ENCODE measurements around a stretch of chr22.

GRCh38 chr22:46774355-46775217 lies 12.1 kb downstream of the TBC1D22A start:
- PRO-cap, 3 experiments: peak in 1 of 3 experiments; most common plus-strand start chr22:46774521 (in 1)
- RAMPAGE, long total RNA, 2 experiments: no peak in any of the 2 experiments
- RRBS: no CpG with 5 or more reads among the region's 29 CpGs

DNA sequence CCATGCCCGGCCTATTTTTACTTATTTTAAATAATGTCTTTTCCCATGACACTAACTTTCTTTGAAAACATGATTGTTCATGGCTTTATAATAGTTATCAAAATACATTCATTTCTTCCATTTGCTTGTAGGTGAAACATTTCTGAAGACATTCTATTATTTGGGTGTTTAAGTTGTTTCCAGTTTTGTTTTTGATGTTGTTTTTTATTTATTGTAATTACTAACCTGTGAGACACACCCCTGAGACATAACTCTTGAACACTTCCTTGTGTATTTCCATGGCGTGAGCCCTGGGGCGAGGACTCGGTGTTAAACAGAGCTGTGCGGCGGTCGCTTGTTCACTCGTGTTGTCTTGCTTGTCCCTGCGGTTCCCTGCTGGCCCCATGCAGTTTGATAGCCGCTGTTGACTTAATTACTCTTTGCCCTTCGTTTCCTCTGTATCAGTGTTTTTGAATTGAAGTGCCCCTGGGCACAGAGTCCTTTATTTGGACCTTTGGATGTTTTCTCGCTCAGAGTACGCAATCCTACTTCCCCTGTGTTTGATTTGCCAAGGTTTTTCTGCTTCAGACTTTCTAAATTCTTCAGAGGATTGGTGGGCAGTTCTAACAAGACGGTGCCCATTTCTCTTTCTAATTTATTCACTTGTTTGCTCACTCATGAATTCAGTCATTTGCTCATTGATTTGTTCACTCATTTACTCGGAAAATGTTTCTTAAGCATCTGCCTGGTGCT lies 52.7 kb downstream of the TBC1D22A start:
- PRO-cap, 3 experiments: no peak in any of the 3 experiments
- RAMPAGE, long total RNA, 2 experiments: no peak in any of the 2 experiments
- RRBS: no CpG with 5 or more reads among the region's 15 CpGs

- PRO-cap, 3 experiments: no peak in any of the 3 experiments
- RAMPAGE, long total RNA, 2 experiments: no peak in any of the 2 experiments
- RRBS: no CpG with 5 or more reads among the region's 6 CpGs
Measured at GRCh38 chr22:47038459-47038740, 275.9 kb downstream of the TBC1D22A start.

- PRO-cap, 3 experiments: no peak in any of the 3 experiments
- RAMPAGE, long total RNA, 2 experiments: no peak in any of the 2 experiments
- RRBS: no CpG with 5 or more reads among the region's 17 CpGs
Measured at GRCh38 chr22:47116355-47117022, 354.0 kb downstream of the TBC1D22A start.

- PRO-cap, 3 experiments: no peak in any of the 3 experiments
- RAMPAGE, long total RNA, 2 experiments: no peak in any of the 2 experiments
- RRBS: 96% methylated on average over 7 of the region's 17 CpGs
Measured at GRCh38 chr22:47129862-47130529, 367.5 kb downstream of the TBC1D22A start.

GRCh38 chr22:47198892-47199794 lies 436.7 kb downstream of the TBC1D22A start:
- PRO-cap, 3 experiments: no peak in any of the 3 experiments
- RAMPAGE, long total RNA, 2 experiments: no peak in any of the 2 experiments
- RRBS: 95% methylated on average over 9 of the region's 43 CpGs

DNA sequence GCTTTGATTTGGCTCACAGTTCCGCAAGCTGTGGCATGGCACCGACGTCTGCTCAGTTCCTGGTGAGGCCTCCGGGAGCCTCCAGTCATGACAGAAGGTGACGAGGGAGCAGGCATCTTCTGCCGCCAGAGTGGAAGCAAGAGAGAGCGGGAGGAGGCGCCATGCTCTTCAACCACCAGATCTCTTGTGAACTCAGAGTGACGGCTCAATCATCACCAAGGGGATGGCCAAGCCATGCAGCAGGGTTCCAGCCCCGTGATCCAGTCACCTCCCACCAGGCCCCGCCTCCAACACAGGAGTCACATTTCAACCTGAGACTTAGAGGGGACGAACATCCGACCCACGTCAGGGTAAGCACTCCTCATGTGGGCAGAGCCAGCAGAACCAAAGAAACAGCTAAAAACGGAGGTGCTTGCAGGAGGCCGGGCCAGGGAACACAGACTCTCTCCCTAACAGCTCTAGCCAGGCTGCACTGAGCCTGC lies 132.2 kb upstream of the TAFA5 start:
- PRO-cap, 3 experiments: no peak in any of the 3 experiments
- RAMPAGE, long total RNA, 2 experiments: no peak in any of the 2 experiments
- RRBS: no CpG with 5 or more reads among the region's 16 CpGs

- PRO-cap, 3 experiments: no peak in any of the 3 experiments
- RAMPAGE, long total RNA, 2 experiments: no peak in any of the 2 experiments
- RRBS: 57% methylated on average over 1 of the region's 22 CpGs
Measured at GRCh38 chr22:48396629-48397240, 92.6 kb upstream of the TAFA5 start.

- PRO-cap, 3 experiments: no peak in any of the 3 experiments
- RAMPAGE, long total RNA, 2 experiments: no peak in any of the 2 experiments
- RRBS: 2% methylated on average over 45 of the region's 68 CpGs
Measured at GRCh38 chr22:48489912-48490563, 685 bp downstream of the TAFA5 start.

GRCh38 chr22:48576444-48577344 lies 87.3 kb downstream of the TAFA5 start:
- PRO-cap, 3 experiments: no peak in any of the 3 experiments
- RAMPAGE, long total RNA, 2 experiments: no peak in any of the 2 experiments
- RRBS: 2% methylated on average over 56 of the region's 98 CpGs

DNA sequence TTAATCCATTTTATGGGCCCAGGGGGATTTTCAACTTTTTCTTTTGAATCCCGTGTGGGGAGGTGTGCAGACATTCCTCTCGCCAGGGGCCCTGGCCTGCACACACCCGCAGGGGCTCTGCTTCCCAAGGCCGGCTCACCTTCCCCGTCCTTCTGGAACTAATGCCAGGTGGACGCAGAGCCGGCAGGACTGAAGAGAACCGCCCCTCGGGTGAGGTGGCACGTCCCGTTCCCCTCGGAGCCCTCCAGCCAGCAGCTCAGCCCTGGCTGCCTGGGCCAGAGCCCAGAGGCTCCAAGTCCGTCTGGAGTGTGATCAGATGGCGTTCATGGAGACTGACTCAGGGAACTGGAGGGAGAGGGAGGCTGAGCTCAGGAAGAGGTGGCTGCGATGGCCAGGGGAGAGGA lies 229.7 kb downstream of the TAFA5 start:
- PRO-cap, 3 experiments: no peak in any of the 3 experiments
- RAMPAGE, long total RNA, 2 experiments: no peak in any of the 2 experiments
- RRBS: 80% methylated on average over 2 of the region's 15 CpGs

DNA sequence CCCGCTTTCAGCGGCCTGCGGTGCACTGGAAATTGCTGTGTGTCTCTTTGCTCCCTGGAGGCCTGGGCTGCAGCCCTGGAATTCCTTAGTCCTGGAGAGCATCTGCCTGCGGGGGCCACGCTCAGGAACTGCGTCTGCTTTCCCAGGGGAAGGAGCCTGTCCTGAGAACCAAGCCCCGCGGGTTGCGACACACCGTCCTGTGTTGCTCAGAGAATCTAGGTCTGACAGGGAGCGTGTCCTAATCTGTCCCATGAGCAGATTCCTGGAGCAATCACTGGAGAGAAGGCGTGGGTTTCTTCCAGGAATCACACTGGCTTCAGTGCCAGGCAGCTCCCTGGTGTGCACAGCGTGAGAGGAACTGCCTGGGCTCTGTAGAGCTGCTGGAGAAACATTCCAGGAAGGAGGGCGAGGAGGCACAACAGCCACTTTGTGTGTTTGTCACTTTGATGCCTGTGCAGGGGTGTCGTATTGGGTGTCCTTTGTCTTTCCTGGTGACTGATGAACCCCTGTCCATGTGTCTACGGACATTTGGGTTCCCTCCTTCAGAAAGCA lies 630.3 kb downstream of the TAFA5 start:
- PRO-cap, 3 experiments: no peak in any of the 3 experiments
- RAMPAGE, long total RNA, 2 experiments: no peak in any of the 2 experiments
- RRBS: no CpG with 5 or more reads among the region's 16 CpGs

DNA sequence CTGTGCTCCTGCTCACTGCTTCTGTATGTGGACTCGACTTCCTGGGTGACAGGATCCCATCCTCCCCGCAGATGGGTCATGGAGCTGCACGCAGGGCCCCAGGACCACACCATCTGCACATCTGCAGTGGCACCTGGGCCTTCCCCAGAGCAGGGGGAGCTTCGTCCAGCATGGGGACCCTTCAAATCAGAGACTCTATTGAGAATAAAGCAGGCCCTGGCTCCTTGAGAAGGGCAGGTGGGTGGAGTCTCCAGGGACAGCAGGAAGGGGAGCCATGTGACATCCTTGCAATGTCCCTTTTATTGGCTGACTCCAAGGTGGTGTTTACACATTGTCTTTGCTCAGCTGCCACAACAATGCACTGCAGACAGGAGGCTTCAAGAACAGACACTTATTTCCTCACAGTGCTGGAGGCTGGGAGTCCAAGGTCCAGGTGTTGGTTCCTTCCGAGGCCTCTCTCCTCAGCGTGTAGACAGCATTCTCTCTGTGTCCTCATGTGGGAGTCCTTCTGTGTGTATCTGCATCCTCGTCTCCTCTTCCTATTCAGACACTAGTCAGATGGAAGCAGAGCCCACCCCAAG lies 591.8 kb downstream of the BRD1 start:
- PRO-cap, 3 experiments: no peak in any of the 3 experiments
- RAMPAGE, long total RNA, 2 experiments: no peak in any of the 2 experiments
- RRBS: no CpG with 5 or more reads among the region's 7 CpGs

- PRO-cap, 3 experiments: no peak in any of the 3 experiments
- RAMPAGE, long total RNA, 2 experiments: start-site peak on the minus strand in 2 of 2 experiments, at chr22:49562636-49563485 at its widest, 23 to 25 reads per replicate
- RRBS: no CpG with 5 or more reads among the region's 6 CpGs
Measured at GRCh38 chr22:49562825-49563403, 264.8 kb downstream of the BRD1 start.

DNA sequence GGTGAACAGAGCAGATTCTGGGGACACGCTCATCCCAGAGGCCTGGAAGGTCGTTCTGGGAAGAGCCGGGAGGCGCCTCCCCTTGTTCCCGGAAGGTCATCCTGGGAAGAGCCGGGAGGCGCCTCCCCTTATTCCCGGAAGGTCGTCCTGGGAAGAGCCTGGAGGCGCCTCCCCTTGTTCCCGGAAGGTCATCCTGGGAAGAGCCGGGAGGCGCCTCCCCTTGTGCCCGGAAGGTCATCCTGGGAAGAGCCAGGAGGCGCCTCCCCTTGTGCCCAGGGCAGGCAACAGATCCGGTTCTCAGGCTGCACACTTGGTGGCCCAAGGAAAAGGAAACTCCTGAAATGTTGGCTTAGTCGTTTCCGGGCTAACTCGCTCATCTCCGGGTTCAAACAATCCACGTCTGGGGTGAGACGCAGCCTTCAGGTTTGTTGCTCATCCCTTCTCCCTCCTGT lies 252.3 kb downstream of the BRD1 start:
- PRO-cap, 3 experiments: no peak in any of the 3 experiments
- RAMPAGE, long total RNA, 2 experiments: no peak in any of the 2 experiments
- RRBS: 85% methylated on average over 9 of the region's 22 CpGs

- PRO-cap, 3 experiments: no peak in any of the 3 experiments
- RAMPAGE, long total RNA, 2 experiments: no peak in any of the 2 experiments
- RRBS: no CpG with 5 or more reads among the region's 12 CpGs
Measured at GRCh38 chr22:49658349-49658805, 169.3 kb downstream of the BRD1 start.

- PRO-cap, 3 experiments: no peak in any of the 3 experiments
- RAMPAGE, long total RNA, 2 experiments: no peak in any of the 2 experiments
- RRBS: no CpG with 5 or more reads among the region's 15 CpGs
Measured at GRCh38 chr22:49725725-49726088, 102.0 kb downstream of the BRD1 start.

DNA sequence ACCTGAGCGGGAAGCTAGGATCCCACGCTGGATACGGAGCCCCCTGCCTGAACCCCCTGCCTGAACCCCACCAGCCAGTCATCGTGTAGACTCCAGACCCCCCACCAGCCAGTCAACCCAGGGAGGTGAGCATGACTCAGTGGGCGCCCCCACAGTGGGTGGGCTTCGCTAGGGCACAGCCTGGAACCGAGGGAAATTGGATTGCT lies 57.2 kb downstream of the BRD1 start:
- PRO-cap, 3 experiments: no peak in any of the 3 experiments
- RAMPAGE, long total RNA, 2 experiments: no peak in any of the 2 experiments
- RRBS: no CpG with 5 or more reads among the region's 7 CpGs

DNA sequence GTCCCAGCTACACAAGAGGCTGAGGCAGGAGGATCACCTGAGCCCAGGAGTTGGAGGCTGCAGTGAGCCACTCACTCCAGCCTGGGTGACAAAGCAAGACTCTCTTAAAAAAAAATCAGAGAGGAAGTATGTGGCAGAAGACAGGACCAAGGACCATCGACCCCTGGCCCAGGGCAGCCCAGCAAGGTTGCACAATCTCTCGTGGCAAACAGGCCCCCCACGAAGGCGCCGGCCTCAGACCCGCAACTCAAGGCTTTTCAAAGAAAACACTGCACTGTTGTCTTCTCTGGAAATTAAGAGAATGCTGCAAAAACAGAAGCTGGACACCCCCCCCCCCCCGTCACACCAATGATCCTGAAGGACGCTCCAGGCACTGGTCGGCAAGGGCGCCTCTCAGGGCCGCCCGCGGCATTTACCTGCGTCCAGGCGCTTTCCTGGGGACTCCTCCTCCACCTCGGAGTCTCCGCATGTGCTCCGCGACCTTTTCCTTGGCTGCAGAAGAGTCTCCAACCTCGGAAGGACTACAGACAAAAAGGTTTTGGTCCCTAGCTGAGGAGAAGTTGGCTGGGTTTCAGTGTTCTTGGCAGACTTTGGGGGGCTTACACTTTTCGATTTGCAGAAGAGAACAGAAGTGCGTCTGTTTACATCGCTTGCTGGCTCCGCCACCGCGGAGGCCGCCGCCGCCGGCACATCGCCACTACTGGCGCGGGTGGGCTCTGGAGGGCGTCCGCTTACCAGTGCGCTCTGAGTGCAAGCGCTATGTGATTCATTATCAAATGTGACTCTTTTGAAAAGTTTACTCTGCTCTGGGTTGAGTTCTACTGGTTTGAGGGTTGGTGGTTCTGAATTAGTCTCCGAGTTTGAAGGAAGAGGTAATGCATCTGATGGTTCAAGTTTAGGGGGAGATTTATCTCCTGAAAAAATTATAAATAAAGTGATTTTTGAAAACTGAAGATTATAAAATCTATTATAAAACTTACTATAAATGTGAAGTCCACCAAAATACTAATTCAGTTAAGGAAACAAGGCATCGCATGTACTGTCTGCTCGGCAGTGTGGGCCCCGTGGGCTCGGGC lies 40.4 kb downstream of the BRD1 start:
- PRO-cap, 3 experiments: no peak in any of the 3 experiments
- RAMPAGE, long total RNA, 2 experiments: no peak in any of the 2 experiments
- RRBS: no CpG with 5 or more reads among the region's 42 CpGs

DNA sequence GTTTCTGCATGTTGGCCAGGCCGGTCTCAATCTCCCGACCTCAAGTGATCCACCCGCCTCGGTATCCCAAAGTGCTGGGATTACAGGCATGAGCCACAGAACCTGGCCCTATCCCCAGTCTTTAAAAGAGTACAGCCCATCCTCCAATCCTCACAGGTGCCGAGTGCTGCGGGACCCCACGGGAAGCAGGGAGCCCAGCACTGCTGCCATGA lies 31.2 kb downstream of the BRD1 start:
- PRO-cap, 3 experiments: no peak in any of the 3 experiments
- RAMPAGE, long total RNA, 2 experiments: no peak in any of the 2 experiments
- RRBS: no CpG with 5 or more reads among the region's 7 CpGs

Data from testis (tissue), 5 donors.